Measurements from ENCODE around the genes MOXD1 and VNN1.

CAGE:
- cytosol, long polyA minus RNA, result no peak
- cytosol, long polyA plus RNA, result no peak
- long polyA plus RNA, result no peak
- nucleus, long polyA minus RNA, result no peak
- nucleus, long polyA plus RNA, result no peak
These were observed 33.3 kb downstream of the ENPP1 start for GRCh38 chr6:131841072-131841522.

DNA sequence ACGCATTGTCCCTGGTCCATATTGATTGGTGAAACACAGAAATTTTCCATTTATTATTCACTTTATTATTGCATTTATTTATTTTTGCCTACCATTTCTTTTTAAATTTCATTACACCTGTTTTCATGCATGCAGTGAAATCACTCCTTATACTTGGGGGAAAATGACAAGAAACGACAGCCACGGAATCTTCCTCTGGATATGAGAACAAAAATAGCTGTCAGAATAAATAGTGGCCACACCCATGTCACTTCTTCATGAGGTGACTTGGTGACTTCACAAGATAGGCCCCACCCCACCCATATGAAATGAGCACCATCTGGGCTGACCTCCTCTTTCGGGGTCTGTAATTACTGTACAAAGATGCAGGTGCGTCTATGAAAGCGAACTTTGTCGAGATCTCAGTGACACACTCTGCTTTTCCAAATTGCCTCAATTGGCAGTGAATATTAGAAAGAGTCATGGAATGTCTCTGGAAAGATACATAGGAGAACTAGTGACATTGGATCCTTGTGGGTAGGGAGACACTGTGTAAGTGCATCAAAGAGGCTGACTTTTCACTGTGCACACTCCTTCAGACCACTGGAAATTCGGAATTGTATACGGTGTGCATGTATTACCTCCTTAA, 184.2 kb upstream of the CCN2 start:
CAGE:
- cytosol, long polyA minus RNA, result no peak
- cytosol, long polyA plus RNA, result no peak
- long polyA plus RNA, result no peak
- nucleus, long polyA minus RNA, result no peak
- nucleus, long polyA plus RNA, result no peak

DNA sequence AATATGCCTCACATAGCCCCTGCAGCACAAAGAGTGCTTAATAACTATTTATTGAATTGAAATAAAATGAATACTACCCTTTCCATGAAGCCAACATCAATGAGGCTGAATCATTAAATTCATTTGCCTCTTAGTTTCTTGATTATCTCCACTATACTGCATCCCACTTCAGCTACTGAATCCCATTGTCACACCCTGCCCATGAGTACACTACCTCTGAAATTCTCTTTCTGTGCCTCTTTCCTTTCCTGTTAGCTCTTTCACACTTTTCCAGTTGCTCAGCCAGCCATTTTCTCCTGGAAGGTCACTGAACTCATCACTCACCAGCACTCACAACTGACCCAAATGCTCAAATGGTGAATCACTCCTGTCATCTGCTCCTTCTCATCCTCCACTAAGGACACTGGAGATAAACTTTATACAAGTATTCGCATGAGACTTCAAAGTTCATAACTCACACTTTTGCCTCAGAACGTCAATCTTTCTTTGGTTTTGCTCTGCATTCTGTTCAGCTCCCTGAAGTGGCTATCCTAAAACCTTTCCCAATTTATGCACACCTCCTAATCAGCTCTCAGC, 67.1 kb downstream of the MOXD1 start:
CAGE:
- cytosol, long polyA minus RNA, result no peak
- cytosol, long polyA plus RNA, result no peak
- long polyA plus RNA, result no peak
- nucleus, long polyA minus RNA, result no peak
- nucleus, long polyA plus RNA, result no peak

CAGE:
- cytosol, long polyA minus RNA, result no peak
- cytosol, long polyA plus RNA, result no peak
- long polyA plus RNA, result no peak
- nucleus, long polyA minus RNA, result no peak
- nucleus, long polyA plus RNA, result no peak
These were observed at the start of gene MOXD1 for GRCh38 chr6:132401160-132401806. MOXD1 (minus strand) TSS chr6:132401475.

CAGE:
- cytosol, long polyA minus RNA, result no peak
- cytosol, long polyA plus RNA, result no peak
- long polyA plus RNA, result no peak
- nucleus, long polyA minus RNA, result no peak
- nucleus, long polyA plus RNA, result no peak
These were observed 38.5 kb upstream of the MOXD1 start for GRCh38 chr6:132439690-132440251.

CAGE:
- cytosol, long polyA minus RNA, result start-site peak on the minus strand at chr6:132460743-132460847, 29 reads
- cytosol, long polyA plus RNA, result no peak
- long polyA plus RNA, result no peak
- nucleus, long polyA minus RNA, result no peak
- nucleus, long polyA plus RNA, result no peak
These were observed 52.5 kb downstream of the STX7 start for GRCh38 chr6:132460299-132461024.

GRCh38 chr6:132713559-132714601, at the start of gene VNN1:
VNN1 (minus strand) TSS chr6:132714055.
CAGE:
- cytosol, long polyA minus RNA, result no peak
- cytosol, long polyA plus RNA, result no peak
- long polyA plus RNA, result no peak
- nucleus, long polyA minus RNA, result no peak
- nucleus, long polyA plus RNA, result no peak

GRCh38 chr6:133058102-133058445, 183.1 kb upstream of the EYA4 start:
CAGE:
- cytosol, long polyA minus RNA, result no peak
- cytosol, long polyA plus RNA, result no peak
- long polyA plus RNA, result no peak
- nucleus, long polyA minus RNA, result no peak
- nucleus, long polyA plus RNA, result no peak

GRCh38 chr6:133749172-133750028, 139.5 kb upstream of the TCF21 start:
CAGE:
- cytosol, long polyA minus RNA, result no peak
- cytosol, long polyA plus RNA, result no peak
- long polyA plus RNA, result no peak
- nucleus, long polyA minus RNA, result no peak
- nucleus, long polyA plus RNA, result no peak

DNA sequence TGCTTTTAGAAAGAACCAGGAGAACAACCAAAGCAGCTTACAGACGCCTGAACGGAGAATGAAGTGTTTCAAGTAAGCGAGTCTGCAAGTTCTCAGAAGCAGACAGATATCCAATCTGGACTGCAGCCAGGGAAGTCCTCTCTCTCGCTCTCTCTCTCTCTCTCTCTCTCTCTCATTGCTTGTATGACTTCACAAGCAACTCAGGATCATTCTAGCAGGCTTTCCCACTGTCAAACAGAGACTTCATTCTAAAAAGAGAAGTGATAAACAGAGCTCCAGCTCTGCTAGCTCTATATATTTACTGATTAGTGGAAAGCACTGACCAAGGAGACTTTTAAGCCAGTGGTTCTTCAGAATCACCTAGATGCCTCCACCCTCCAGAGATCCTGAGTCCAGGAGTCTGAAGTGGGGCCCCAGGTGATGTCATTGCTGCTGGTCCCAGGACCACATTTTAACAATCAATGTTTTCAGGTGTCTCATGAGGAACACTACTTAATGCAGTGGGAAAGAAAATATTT, 6.0 kb downstream of the TCF21 start:
CAGE:
- cytosol, long polyA minus RNA, result no peak
- cytosol, long polyA plus RNA, result no peak
- long polyA plus RNA, result no peak
- nucleus, long polyA minus RNA, result no peak
- nucleus, long polyA plus RNA, result no peak

DNA sequence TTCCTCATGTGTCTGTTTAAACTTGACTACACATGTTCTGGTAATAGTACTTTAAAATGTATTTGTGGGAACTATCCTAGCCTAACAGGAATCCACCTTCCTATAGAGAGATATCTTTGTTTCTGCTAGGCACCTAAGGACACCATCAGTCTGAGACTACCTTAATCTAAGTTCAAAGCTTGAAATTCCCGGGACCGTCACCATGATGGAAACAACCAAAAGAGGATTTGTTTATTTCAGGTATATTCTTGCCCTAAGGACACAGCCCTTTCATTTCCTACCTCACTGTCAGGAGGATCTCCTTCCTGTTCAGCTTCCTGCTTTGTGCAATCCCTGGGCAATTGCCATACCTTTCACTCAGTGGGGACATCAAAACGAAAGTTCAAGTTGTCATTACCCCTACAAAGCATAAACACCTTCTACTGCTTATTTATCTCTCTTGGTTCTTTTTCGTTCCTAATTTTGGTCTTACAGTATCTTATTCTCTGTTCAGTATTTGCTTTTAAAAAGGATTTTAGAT, 13.3 kb upstream of the TBPL1 start:
CAGE:
- cytosol, long polyA minus RNA, result no peak
- cytosol, long polyA plus RNA, result no peak
- long polyA plus RNA, result no peak
- nucleus, long polyA minus RNA, result no peak
- nucleus, long polyA plus RNA, result no peak

DNA sequence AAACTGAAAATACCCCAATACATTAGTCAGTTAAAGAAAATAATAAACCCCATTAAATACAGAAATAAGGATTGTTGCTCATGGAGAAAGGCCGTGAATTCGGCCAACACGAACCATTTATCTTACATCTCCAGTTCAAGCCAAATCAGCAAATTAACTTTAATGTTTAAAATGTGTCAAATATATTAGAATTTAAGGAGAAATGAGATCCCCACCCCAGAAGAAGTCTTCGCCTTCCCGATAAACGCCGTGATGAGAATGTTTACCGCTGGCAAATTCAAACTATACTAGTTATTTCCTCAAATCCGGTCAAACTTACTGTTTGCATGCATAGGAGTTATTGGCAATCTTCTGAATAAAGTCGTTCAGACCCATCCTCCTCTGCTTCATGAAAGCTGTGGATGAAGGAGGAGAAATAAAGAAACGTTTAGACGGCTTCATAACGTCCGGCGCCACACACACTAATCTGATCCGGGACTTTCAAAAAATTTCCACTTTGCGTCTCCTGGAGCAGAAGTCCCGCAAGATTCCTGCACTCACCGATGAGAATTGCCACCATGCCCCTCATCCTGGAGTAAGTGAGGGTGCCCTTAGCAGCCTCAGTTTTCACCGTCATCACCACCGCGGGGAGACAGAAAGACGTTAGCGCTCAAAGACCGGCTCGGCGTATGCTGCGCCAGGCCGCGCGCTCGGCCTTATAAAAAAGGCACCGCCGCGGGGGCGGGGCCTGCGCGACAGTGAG, 121.9 kb upstream of the SLC2A12 start:
CAGE:
- cytosol, long polyA minus RNA, result start-site peak on the minus strand centred at position 673 of the sequence, 5 bp wide, 382 reads
- cytosol, long polyA plus RNA, result no peak
- long polyA plus RNA, result no peak
- nucleus, long polyA minus RNA, result no peak
- nucleus, long polyA plus RNA, result no peak

CAGE:
- cytosol, long polyA minus RNA, result no peak
- cytosol, long polyA plus RNA, result no peak
- long polyA plus RNA, result no peak
- nucleus, long polyA minus RNA, result no peak
- nucleus, long polyA plus RNA, result no peak
These were observed 10.6 kb downstream of the SGK1 start for GRCh38 chr6:134307384-134307662.

DNA sequence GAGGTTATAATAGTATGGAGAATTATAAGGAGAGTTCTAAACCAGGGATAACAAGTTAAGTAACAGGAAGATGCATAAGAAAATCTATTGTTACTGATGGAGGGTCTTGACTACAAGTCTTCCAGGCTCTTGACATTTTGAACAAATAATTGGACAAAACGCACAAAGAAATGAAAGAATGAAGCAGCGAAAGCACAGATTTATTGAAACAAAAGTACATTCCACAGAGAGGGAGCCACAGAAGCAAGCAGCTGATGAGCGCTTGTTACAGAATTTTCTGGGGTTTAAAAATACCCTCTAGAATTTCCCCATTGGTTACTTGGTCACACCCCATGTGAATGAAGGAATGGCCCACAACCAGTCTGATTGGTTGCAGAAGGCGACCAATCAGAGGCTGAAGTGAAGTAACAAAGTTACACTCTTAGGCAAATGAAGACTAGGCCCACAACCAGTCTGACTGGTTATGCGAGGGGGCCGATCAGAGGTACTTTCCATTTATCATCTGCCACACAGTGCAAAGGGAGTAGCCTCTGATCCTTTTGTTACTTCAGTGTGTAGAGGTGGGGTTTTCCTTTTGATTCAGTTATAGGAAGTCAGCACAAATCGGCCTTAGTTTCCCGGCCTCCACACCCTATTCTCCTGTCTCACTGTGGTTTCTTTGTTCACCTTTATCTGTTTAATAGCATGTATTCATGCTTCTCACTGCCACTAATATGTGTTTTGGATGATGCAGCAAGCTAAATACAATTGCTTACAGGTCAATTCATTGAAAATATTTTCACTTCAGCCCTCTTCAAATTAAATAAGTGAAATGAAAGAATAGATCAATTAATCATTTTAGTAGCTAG, 61.1 kb upstream of the SGK1 start:
CAGE:
- cytosol, long polyA minus RNA, result no peak
- cytosol, long polyA plus RNA, result no peak
- long polyA plus RNA, result no peak
- nucleus, long polyA minus RNA, result no peak
- nucleus, long polyA plus RNA, result no peak

GRCh38 chr6:134689261-134689547, 260.7 kb downstream of the ALDH8A1 start:
CAGE:
- cytosol, long polyA minus RNA, result no peak
- cytosol, long polyA plus RNA, result no peak
- long polyA plus RNA, result no peak
- nucleus, long polyA minus RNA, result no peak
- nucleus, long polyA plus RNA, result no peak

DNA sequence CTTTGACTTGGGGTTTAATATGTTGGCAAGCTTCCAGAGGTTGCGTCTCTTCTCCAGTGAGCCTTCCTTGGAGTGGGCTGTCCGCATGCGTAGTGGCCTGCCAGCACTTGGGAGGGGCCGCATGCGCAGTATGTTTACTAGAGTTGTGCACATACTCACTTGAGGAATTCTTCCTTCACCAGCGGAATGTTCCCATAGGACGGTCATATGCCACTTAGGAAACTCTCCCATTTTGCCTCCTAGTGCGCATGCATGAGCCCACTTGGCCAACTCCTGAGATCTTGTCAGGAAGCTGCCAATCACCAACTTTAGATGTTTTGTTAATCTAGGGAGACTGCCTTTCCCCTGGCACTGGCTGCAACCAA, 235.1 kb downstream of the ALDH8A1 start:
CAGE:
- cytosol, long polyA minus RNA, result no peak
- cytosol, long polyA plus RNA, result no peak
- long polyA plus RNA, result no peak
- nucleus, long polyA minus RNA, result no peak
- nucleus, long polyA plus RNA, result no peak

DNA sequence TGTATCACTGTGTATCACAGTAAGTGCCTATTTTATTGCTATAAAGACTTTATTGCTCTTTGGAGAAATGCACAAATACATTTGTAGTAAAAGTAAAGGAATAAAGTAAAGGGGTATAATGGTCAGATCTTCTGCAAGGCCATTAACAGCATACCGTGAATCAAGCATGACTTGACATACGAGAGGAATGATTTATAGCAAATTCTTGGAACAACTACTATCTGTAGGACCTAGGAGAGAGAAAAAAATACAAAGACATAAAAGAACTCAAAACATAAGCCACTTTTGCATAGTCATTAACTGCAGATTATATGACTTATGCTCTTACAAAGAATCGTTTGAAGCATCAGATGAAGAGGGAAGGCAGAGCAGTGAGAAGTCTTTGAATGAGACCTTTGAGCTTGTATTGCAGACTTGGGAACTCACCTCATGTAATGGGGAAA, 29.9 kb upstream of the HBS1L start:
CAGE:
- cytosol, long polyA minus RNA, result no peak
- cytosol, long polyA plus RNA, result no peak
- long polyA plus RNA, result no peak
- nucleus, long polyA minus RNA, result no peak
- nucleus, long polyA plus RNA, result no peak

DNA sequence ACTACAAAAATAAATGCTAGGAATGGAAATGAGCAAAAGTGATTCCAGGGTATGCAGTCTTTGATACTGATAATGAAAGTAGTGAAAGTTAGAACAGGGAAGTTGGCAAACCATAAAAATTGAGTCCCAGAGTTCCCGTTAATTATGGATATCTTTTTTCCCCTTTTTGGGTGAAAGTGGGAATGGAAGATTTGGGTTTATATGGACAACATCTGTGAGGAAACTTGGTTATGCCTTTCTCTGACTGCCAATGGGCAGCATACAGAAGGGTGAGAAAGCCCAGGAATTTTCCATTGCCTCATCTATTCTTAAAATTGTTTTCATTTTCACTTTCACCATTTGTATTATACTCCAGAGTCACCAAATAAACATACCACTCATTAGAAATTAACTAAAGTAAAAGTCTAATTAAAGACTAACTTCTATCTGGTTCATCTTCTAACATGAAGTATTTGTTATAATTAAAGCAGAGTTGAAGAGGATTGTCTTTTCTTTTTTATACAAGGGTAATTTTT, 35.6 kb upstream of the MYB start:
CAGE:
- cytosol, long polyA minus RNA, result no peak
- cytosol, long polyA plus RNA, result no peak
- long polyA plus RNA, result no peak
- nucleus, long polyA minus RNA, result no peak
- nucleus, long polyA plus RNA, result no peak

DNA sequence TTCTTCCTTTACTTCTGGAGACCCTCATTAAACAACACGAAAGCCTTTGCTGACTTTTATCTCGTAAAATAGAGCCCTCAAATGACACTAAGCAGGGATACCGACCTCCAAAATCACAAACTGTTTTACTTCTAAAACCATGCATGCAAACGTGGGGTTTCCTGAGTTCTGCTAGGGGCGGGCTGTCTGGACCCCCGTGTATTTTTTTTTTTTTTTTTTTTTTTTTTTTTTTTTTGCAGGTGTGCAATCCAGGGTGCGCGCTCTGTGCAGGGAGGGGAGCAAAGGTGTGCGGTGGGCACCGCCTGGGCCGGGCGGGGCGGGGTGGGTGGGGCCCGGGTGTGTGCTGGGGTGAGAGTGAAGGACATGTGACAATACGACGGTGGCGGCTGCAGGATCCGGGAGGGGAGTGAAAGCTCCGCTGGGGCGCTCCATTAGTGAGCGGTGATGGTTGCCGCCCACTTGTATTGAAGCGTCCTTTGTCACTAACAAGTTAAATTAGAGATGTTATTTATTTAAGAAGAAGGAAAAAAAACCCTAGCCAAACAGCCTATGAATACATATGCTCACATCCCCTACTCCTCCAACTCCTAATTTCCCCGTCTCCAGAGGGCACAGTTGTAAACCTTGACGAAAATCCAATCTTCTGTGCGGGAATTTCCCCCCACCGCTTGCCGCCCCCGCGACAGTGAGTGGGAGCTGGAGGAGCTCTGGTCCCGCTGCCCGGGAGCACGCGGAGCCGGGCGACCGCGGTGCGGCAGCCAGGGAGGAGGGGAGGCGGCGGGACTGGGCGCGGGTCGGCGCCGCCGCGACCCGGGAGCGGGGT, 694 bp upstream of the MYB start:
CAGE:
- cytosol, long polyA minus RNA, result no peak
- cytosol, long polyA plus RNA, result no peak
- long polyA plus RNA, result no peak
- nucleus, long polyA minus RNA, result no peak
- nucleus, long polyA plus RNA, result no peak

CAGE:
- cytosol, long polyA minus RNA, result no peak
- cytosol, long polyA plus RNA, result no peak
- long polyA plus RNA, result no peak
- nucleus, long polyA minus RNA, result no peak
- nucleus, long polyA plus RNA, result no peak
These were observed 10.6 kb downstream of the MYB start for GRCh38 chr6:135191717-135192156.

All from keratinocyte (primary cell).